HT-29 (cell line): ENCODE results near the gene MGAT3.

DNA sequence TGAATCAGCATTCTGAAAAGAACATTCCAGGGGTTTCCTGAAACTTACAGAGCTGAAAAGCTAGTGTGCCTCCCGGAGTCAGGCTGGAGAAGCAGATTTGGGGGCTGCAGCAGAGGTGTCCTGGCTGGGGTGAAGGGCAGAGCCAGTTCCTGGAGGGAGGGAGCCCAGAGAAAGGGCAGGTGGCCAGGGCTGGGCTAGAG is 21.2 kb upstream of the APOBEC3A start:
- RAMPAGE, long total RNA = no peak

GRCh38 chr22:38980748-38981168 is 1.4 kb upstream of the APOBEC3B start:
- RAMPAGE, long total RNA = no peak

DNA sequence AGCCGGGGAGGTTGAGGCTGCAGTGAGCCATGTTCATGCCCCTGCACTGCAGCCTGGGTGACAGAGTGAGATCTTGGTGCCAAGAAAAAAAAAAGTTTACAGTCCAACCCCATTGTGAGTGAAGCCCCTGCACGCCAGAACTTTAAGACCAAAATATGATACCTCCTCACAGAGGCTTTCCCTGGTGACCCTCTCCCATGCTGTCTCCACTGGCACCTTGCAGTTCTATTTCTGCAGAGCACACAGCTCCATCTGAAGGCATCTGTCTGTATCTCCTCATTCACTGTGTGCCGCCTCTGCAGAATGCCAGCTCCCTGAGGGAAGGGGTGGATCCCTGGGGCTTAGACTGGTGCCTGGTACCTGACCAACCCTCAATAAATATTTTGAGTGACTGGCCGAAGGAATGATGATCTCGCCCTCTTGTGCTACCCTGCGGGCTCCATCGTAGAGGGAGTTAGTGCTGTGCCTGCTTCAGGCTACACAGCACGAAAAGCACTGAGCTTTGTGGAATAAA is 1.7 kb downstream of the CBX7 start:
- RAMPAGE, long total RNA = no peak

GRCh38 chr22:39240558-39241385 is 4.0 kb downstream of the PDGFB start:
- RAMPAGE, long total RNA = no peak

GRCh38 chr22:39266293-39266904 is 21.6 kb upstream of the PDGFB start:
- RAMPAGE, long total RNA = no peak

GRCh38 chr22:39270226-39270612 is 25.4 kb upstream of the PDGFB start:
- RAMPAGE, long total RNA = no peak

GRCh38 chr22:39283296-39284132 is 35.9 kb downstream of the RPL3 start:
- RAMPAGE, long total RNA = no peak

GRCh38 chr22:39311474-39311932 is 7.9 kb downstream of the RPL3 start:
- RAMPAGE, long total RNA = no peak

- RAMPAGE, long total RNA = no peak
Measured at GRCh38 chr22:39317276-39317786, 2.1 kb downstream of the RPL3 start.

- RAMPAGE, long total RNA = no peak
Measured at GRCh38 chr22:39416487-39416878, 16.9 kb downstream of the TAB1 start.

GRCh38 chr22:39454157-39454674 is 2.6 kb upstream of the MGAT3 start:
- RAMPAGE, long total RNA = no peak

GRCh38 chr22:39456682-39457595 is at the start of gene MGAT3:
MGAT3 (plus strand) TSS chr22:39457012.
- RAMPAGE, long total RNA = no peak

DNA sequence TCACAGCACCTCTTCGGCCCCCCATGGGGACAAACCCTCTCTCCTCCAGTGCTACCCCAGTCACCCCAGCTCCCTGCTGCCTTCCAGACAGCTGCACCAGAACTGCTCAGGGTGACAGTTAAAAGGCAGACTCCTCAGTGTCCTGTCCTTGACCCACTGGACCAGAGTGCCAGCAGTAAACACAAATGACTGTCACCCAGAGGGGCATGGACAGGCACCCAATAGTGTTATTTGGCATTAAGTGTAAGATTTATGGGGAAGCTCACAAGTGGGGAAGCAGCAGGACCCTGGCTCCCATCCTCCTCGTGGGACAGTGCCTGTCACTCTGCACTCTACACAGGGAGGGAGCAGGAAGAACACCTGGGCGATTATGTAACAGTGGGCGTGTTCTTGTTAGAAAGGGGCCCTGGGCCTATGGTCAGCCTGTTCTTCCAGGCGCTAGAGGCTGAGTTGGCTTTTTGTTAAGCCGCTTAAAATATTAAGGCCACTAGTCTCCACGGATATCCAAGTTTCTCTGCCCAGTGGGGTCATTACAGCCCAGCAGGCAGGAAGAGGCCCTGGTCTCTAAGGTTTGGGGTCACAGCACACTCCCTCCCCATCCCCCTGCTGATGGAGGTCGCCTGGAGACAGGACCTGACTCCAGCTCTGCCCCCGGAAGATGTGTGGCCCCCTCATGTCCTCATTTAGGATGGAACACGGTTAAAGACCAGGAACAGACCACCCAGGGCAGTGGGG is 4.9 kb downstream of the RPS19BP1 start:
- RAMPAGE, long total RNA = no peak

- RAMPAGE, long total RNA = no peak
Measured at GRCh38 chr22:39933567-39934303, 26.5 kb upstream of the TMA7B start.

DNA sequence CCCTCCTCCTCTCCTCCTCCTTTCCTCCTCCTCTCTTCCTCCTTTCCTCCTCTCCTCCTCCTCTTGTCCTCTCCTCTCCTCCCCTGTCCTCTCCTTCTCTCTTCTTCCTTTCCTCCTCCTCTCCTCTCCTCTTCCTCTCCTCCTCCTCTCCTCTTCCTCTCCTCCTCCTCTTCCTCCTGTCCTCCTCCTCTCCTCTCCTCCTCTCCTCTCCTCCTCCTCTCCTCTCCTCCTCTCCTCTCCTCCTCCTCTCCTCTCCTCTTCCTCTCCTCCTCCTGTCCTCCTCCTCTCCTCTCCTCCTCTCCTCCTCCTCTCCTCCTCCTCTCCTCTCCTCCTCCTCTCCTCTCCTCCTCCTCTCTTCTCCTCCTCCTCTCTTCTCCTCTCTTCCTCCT is 12.5 kb downstream of the FAM83F start:
- RAMPAGE, long total RNA = no peak

- RAMPAGE, long total RNA = no peak
Measured at GRCh38 chr22:40045075-40046017, 50.6 kb downstream of the FAM83F start.

GRCh38 chr22:40067406-40067739 is 72.6 kb downstream of the FAM83F start:
- RAMPAGE, long total RNA = no peak

DNA sequence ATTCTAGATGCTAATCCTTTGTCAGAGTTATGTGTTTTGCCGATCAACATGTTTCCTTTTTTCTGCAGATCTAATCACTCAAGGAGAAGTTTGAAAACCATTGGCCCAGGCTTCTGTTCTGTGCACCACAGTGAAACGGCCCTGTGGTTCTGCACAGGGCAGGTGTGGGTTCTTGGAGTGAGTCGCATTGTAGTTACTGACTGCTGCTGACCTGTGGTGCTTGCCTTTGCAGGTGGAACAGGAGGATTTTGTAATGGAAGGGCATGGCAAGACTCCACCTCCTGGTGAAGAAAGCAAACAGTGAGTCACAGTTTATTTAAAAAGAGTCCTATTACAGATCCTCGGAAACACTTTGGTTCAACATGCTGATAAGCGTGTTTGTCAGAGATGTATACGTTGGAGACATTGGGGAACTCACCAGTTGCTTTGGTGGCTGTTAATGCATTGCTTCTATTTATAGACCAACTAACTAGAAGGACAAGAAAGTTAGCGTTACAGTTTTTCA is 21.8 kb upstream of the TNRC6B start:
- RAMPAGE, long total RNA = no peak

- RAMPAGE, long total RNA = no peak
Measured at GRCh38 chr22:40183990-40184845, 6.5 kb downstream of the TNRC6B start.

DNA sequence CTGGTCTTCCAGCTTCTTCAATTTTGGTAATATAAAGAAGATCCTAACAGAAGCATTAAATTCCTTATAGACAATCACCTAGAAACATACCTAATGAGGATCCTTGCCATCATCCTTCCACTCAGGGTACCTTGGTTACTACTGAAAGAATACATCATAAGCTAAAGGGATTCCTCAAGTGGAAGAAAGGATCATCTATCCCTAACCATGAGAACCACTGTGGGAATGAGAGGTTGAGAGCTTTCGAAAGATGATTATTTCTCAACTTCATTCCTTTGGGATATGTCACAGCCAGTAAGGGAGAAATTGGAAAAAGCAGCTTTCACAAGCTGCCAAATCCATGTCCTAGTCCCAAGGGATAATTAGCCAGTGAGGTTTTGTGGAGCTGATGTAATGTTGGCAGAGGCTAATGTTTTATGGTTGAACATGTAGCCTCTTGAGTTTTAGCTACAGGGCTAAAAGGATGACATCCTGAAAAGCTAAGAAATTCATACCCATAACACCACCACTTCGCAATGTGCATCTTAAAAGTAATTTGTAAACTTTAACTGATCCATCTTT is 124.1 kb downstream of the MRTFA start:
- RAMPAGE, long total RNA = no peak